Heart (tissue), 3 donors: ENCODE data around the genes AZGP1 and ZKSCAN1.

DNA sequence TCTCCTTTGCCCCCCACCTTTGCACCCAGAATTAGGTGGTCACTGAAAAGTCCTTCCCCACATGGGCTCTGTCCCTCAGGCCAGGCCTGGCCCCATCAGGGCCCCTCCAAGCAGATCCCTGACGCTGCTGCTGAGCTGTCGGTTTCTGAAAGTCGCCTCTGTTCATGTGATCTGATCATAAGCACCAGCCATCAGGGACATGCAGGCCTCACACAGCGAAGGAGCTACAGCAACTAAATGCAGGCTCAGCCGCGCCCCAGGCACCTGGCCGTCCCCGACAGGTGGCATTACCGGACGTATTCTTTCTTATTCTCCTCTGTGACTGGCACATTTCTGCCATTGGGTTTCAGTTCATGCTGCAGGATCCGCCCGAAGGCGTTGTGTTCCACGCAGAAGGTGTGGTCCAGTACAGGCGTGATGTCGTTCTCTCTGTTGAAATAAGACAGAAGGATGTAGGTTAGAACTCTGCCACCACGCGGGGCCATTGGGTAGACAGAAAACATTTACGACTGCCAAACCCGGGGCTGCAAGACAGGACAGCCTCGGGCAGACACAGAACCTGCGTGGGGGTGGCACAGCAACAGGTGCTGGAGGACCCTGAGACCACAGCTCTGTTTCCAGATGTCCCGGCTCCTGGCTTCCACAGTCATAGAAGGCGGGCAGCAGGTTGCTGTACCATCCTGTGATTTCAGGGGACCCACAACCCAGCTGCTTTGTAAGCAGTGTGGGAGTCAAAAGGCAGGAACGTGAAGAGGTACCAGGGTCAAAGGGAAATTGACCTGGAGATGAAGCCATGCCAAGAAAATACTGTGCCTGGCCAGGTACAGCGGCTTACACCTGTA, 105.6 kb downstream of the SMURF1 start:
- RAMPAGE, long total RNA, 2 experiments = no peak in any of the 2 experiments

DNA sequence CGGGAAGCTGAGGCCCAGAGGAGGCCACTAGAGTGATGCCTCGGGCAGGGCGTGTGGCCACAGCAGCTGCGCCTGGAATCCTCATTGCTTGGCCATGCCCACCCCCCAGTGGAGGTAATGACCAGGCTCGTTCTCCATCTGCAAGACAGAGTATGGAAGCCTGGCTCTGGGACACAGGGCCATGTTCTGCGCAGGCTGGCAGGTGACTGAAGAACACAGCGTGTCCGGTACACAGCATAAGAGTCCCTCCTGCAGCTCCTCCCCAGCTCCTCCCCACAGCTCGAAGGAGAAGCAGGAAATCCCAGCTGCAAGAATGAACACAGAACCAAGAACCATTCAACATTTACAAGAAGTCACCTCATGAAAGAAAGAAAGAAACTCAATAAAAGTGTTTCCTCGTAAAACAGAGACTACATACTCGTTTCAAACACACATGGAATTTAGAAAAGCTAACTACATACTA, 64.8 kb downstream of the SMURF1 start:
- RAMPAGE, long total RNA, 2 experiments = no peak in any of the 2 experiments

GRCh38 chr7:99099003-99099380, 44.9 kb downstream of the SMURF1 start:
- RAMPAGE, long total RNA, 2 experiments = no peak in any of the 2 experiments

GRCh38 chr7:99142941-99143957, 659 bp downstream of the SMURF1 start:
- RAMPAGE, long total RNA, 2 experiments = no peak in any of the 2 experiments

- RAMPAGE, long total RNA, 2 experiments = no peak in any of the 2 experiments
Measured at GRCh38 chr7:99268068-99268309, 57.7 kb upstream of the ARPC1A start.

- RAMPAGE, long total RNA, 2 experiments = no peak in any of the 2 experiments
Measured at GRCh38 chr7:99398837-99399743, 9.3 kb downstream of the PDAP1 start.

GRCh38 chr7:99409598-99410301, 981 bp downstream of the BUD31 start:
- RAMPAGE, long total RNA, 2 experiments = no peak in any of the 2 experiments

DNA sequence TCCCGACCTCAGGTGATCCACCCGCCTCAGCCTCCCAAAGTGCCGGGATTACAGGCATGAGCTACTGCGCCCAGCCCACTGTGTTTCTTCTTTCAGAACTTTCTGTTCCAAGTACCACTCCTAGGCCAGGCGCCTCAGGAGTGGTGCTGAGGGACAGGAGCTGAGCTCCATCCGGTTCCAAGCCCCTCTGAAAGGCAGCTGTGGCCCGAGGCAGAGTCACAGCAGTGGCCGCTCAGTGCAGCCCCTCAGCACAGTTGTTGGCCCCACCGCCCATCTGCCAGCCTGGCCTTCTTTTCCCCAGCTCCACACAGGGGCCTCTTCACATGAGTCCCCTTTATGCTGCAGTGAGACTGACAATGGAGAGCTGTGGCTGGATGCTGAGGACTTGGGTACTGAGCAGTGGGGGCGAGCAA, 9.4 kb downstream of the BUD31 start:
- RAMPAGE, long total RNA, 2 experiments = no peak in any of the 2 experiments

- RAMPAGE, long total RNA, 2 experiments = no peak in any of the 2 experiments
Measured at GRCh38 chr7:99470222-99470855, 2.4 kb upstream of the ZNF789 start.

GRCh38 chr7:99486912-99487578, 13.0 kb downstream of the ZNF394 start:
- RAMPAGE, long total RNA, 2 experiments = no peak in any of the 2 experiments

DNA sequence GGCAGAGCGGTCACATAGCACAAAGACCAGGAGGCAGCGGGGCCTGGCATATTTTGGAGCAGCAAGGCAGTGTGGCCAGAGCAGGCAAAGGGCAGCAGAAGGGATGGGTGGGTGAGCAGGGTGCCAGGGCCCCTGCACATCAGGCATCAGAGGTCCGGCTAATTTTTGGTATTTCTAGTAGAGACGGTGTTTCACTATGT, 3.8 kb downstream of the ZNF394 start:
- RAMPAGE, long total RNA, 2 experiments = no peak in any of the 2 experiments

DNA sequence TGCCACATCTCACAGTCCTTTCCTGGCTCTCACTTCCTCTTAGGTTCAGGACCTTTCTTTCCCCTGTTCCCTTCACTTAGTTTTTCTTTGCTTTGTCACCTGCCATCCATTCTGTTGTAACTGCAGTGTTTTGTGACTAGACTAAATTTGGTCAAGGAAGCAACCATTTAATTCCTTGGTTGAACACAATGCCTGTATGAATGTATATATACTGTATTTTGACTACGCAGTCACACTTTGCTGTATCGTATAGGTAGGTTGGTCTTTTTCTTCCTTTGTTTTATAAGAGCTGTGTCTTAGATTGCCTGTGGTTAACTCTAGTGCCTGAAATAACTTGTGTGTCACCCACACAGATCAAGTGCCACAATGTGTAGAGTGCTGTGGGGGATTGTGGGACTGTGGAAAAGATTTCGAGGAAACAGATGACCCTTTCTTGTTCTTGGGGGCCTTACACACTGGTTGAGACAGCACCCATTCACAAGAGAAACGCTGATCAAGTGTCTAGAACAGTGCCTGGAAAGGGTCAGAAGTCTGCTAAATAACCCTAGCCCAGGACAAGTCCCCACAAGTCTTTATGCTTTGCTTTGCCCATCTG, 2.7 kb downstream of the ZNF655 start:
- RAMPAGE, long total RNA, 2 experiments = no peak in any of the 2 experiments

- RAMPAGE, long total RNA, 2 experiments = no peak in any of the 2 experiments
Measured at GRCh38 chr7:99658419-99659324, 21.1 kb downstream of the CYP3A5 start.

- RAMPAGE, long total RNA, 2 experiments = no peak in any of the 2 experiments
Measured at GRCh38 chr7:99828691-99829335, 1.0 kb downstream of the CYP3A43 start.

- RAMPAGE, long total RNA, 2 experiments = no peak in any of the 2 experiments
Measured at GRCh38 chr7:99839536-99840217, 11.9 kb downstream of the CYP3A43 start.

GRCh38 chr7:99891694-99892873, 15.3 kb upstream of the OR2AE1 start:
- RAMPAGE, long total RNA, 2 experiments = no peak in any of the 2 experiments

- RAMPAGE, long total RNA, 2 experiments = no peak in any of the 2 experiments
Measured at GRCh38 chr7:99899611-99900157, 19.6 kb downstream of the TRIM4 start.

GRCh38 chr7:99900550-99901465, 18.5 kb downstream of the TRIM4 start:
- RAMPAGE, long total RNA, 2 experiments = no peak in any of the 2 experiments

DNA sequence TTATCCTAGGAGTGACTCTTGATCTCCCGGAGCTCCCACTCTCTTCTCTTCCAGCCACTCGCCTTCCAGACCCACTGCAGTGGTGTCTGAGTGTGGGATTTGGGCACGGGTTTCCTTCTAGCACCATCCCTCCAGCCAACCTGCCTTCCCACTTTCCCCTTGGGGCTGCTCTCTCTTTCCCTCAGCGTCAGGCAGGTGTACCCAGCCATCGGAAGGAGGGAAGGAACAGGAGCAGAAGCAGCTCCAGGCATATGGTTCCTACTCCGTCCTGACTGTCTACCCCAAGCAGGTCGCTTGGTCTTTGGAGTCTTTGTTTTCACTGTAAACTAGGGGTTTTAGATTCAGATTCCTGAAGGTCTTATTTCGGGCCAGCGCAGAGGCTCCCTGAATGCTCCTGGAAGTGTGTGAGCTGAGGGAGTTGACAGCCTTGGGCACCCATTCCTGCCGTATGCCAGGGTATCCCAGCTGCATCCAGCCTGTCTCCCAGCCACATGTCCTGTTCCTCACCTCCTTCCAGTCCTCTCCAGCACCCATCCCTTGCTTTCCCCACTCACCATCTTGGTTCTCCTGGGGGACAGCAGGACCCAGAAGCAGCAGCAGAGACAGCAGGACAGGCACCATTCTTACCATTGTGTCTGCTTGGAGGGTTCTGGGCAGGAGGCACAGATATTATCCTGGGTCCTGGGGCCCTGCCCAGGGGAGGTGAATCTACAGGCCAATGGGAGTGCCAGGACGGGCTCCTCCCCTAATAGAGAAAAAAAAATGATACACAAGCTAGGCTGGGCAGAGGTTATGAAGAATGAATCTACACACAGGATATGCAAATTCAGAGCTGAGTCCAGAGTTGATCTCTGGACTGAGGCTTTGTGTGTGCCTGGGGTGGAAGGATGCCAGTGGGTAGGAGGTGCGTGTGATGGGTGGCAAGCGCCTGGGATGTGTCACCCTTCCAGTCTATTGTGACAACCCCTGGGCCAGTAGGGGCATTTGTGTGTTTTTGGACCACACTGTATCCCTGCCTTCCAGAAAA, at the start of gene AZGP1:
AZGP1 (minus strand) TSS at position 641 of the 1,027 bp plus-strand sequence.
- RAMPAGE, long total RNA, 2 experiments = start-site peak on the minus strand in 1 of 2 experiments, centred at position 638 of the sequence, 533 reads per replicate

DNA sequence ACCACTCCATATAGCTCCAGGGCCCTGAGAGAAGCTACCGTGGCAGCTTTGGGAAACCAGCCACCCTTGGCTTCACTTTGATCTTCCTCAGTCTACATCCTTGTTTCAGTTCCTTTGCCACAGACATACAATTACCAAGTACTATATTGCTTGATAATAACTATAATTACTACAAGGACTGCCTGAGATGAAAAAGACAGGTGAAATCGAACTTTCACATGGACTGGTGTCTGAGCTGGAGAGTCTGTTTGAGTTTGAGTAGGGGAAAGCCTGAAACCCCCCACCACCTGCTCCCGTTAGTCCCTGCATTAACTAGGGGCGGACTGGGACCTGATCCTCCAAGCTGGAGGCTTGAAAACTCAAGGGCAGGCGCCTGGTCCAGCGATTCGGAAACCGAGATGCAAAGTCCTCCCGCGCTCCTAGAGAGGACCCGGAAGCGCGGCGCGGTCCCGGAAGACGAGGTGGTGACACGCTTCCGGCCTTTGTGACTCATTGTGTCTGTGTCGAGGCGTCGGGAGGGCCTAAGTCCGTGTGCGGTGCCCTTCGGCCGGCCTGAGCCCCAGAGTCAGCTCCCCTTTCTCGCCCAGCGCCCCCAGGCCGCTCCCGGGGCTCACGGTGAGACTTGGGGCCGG, at the start of gene ZKSCAN1:
ZKSCAN1 (plus strand) TSS at position 485 of the 632 bp plus-strand sequence.
- RAMPAGE, long total RNA, 2 experiments = start-site peak on the plus strand in 2 of 2 experiments, centred at positions 478 to 491 of the sequence, 193 to 513 reads per replicate